Neural cell (in vitro differentiated cells): ENCODE measurements around a stretch of chr12.

DNA sequence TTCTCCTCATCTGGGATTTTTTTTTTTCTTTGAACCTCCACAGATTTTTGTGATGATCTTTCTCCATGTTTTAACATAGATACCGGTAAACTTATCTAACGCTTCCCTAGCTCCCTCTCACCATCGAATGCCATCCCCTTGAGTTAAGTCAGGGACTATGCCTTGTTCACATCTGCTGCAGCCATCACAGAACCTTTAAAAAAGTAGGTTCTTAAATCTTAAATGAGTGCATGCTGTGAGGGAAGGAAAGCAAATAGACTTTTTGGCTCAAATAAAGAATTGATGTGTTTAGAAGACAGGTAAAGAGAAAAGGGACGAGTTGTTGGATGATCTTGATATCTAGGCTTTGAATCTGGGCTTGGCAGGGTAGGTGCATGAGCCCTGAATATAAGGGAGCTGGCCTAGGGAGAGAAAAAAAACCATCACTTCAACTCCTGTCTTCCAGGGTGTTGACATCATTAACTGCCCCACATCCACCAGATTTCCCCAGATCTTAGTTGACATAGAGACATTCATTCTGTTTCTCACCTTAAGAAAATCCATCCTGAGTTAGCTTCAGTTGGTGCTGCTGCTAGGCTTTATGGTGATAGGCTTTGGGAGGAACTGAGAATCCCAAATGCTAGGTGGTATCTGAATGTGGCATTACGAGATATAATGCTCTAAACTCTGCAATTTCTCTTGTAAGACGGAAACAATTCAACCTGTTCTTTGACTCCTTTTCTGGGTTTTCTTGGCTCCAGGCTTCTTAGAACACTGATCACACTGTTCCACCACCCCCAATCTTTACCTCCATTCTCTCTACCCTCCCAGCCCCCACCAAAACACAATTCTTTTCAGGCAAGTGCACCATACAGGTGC is 25.0 kb downstream of the CRADD start:
- RAMPAGE, long total RNA = no peak

DNA sequence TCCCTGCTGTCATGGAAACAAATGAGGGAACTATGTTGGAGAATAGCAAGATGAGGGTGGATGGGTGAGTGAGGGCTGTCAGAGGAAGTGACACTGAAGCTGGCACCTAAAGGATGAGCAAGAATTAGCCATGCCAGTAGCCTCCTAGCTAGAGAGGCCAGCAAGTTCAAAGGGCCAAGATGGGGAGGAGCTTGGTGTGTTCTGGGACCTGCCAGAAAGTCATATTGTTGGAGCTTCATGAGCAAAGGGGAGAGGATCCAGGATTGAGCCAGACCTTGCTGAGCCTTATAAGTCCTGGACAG is 71.9 kb downstream of the CRADD start:
- RAMPAGE, long total RNA = no peak

- RAMPAGE, long total RNA = no peak
Measured at GRCh38 chr12:93760461-93761106, 83.4 kb downstream of the CRADD start.

GRCh38 chr12:93761292-93762494 is 84.5 kb downstream of the CRADD start:
- RAMPAGE, long total RNA = no peak

- RAMPAGE, long total RNA = no peak
Measured at GRCh38 chr12:93778210-93778518, 101.0 kb downstream of the CRADD start.

- RAMPAGE, long total RNA = no peak
Measured at GRCh38 chr12:94102051-94102660, 46.2 kb upstream of the PLXNC1 start.

DNA sequence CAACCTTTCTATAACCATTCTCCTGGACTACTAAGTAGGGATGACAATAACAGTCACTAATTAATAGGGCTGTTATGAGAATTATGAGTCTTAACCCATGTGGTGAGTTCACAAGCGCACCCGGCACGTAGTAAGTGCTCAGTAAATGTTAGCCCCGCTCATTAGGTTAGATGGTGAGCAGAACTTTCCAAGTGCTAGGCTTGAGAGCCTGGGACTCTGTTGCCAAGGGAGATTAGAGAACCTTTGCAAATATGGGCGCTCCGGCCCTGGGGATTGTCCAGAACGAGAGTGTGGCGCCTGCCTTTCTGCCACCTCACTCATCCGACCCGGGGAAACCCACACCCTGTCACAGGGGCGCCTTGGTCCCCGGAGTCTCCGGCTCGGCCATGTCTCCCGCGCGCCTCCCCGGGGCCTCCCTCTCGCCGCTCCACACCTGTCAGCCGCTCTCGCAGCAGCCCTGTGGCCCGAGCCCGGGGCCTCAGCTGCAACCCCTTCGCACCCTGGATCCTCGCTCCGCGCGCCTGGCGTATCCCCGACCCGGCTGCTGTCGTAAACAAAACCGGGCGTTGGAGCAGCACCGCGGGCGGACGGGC is 585 bp upstream of the PLXNC1 start:
- RAMPAGE, long total RNA = no peak

GRCh38 chr12:94282585-94283397 is 134.4 kb downstream of the PLXNC1 start:
- RAMPAGE, long total RNA = no peak

DNA sequence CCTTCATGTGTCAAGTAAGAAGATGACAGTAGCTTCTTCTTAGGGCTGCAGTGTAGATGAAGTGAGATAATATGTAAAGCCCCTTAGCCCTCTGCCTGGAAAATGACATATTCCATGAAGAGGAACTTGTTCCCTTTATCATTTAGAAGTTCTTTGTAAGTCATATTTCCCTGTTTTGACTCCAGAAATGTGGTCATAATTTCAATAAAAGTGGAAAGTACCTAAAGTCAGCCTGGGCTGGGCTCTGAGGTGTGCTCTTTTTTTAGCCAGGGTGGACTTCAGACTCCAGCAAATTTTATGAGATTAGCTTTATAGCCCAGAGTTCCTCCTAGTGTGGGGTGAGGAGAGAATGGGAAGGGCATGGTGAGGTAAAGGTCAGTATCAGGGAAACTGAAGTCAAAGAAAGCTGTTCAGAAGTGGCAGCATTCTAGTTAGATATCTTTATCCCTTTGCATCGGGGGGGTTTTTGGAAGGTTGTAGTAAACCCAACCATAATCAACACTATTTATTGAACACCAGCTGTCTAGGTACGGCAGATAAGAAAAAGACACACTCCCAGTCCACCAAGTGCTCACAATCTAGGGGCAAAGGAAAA is 92.5 kb downstream of the TMCC3 start:
- RAMPAGE, long total RNA = no peak

- RAMPAGE, long total RNA = no peak
Measured at GRCh38 chr12:94615001-94615807, 35.2 kb downstream of the TMCC3 start.

GRCh38 chr12:94717914-94718563 is 67.7 kb upstream of the TMCC3 start:
- RAMPAGE, long total RNA = no peak

DNA sequence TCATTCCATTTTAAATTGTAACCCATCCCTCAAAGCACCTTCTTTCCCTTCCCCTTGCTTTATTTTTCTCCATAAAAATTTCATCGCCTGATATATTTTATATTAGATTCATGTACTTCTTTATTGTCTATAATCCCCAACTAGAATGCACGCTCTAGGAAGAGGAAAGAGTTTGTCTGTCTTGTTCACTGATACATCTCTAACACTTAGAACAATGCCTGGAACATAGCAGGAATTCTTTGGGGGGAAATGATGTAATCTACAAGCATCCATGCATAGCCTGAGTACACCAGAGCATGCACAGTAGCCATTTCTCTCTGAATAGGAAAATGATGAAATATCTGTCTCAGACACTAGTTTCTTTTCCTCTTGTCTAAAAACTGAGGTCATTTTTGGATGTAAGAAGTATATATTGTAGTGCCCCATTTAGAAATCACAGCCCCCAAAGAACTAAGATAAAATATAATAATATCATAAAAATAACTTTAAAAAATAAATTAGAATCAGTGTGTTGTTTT is 155.4 kb upstream of the TMCC3 start:
- RAMPAGE, long total RNA = no peak

DNA sequence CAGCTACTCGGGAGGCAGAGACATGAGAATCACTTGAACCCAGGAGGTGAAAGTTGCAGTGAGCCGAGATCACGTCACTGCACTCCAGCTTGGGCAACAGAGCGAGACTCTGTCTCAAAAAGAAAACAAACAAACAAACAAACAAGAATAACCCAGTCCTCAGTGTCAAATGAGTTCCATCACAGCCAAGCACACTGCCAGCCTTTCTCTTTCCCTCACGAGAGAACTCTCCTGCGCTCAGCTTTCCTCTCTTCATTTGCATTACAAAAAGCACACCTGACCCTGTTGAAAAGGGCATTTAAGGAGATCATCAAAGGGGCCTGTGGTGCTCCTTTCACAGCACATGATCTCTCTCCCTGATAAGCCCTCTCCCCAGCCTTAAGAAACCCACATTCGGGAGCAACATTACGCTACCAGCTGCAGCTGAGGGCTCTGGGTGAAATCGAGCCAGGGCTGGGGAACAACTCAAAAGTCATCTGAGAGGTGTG is 165.5 kb upstream of the TMCC3 start:
- RAMPAGE, long total RNA = no peak

GRCh38 chr12:94818015-94818495 is 167.7 kb upstream of the TMCC3 start:
- RAMPAGE, long total RNA = no peak

DNA sequence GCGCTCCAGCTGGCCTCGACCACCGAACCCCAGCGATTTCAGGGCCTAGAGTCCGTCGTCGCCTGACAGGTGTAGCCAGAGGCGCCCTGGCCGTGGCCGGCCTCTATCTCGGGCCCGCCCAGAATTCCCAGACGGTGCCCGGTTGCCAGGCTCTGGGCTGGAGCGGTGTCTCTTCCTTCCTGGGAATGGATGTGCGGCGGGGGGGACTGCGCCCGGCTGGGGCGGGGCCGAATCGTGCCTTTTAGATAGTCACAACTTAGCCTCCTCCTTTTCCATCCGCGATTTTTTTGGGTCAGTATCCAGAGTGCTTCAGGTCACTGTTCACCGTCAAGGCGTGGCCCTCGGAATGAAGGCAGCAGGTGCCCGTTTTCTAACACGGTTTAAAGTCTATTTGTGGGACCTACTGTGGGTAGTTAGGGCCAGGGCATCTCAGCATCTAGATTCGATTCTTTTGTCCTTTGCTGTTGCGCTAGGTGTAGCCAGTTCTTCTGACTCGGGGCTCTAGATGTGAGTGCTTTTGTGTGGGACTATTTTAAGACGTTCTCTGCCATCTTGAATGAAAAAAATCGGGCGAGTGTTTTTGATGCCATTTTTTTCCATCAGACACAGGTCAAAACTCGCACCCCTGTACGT is 496 bp downstream of the VEZT start:
- RAMPAGE, long total RNA = no peak

- RAMPAGE, long total RNA = no peak
Measured at GRCh38 chr12:95472905-95473728, 835 bp upstream of the METAP2 start.

- RAMPAGE, long total RNA = no peak
Measured at GRCh38 chr12:95802544-95803421, 12.2 kb upstream of the NTN4 start.

DNA sequence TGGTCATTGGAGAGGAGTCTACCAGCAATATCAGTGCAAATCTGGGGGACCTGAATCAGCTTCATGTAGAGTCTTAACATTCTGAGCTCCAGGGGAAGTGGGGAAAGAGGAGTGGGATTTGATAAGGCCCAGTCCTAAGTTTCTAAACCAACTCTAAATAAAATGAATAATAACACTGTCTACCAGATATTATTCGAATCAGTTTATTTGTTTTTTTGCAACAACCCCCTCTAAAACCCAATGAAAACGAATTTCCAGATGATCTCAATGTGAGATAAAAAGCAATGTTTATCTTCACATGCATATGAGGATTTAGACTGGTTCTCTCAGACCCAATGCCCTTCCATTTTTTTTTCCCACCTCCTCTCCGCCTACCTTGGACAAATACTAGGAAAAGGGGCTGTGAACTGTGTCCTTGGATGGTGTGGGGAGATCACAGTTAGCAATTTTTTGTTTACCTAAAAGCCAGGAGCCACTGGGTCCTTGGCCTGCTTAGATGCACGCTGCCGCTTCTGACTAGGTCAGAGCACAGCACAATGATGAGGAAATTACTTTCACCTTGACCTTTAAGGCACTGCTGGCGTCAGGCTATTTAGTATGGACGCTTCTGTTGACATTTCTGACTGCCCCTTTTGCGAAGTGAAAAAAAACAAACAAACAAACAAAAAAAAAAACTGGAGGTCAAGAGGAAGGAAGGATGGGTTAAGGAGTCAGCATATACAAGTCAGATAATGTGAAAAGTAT is 2.0 kb downstream of the CCDC38 start:
- RAMPAGE, long total RNA = no peak

DNA sequence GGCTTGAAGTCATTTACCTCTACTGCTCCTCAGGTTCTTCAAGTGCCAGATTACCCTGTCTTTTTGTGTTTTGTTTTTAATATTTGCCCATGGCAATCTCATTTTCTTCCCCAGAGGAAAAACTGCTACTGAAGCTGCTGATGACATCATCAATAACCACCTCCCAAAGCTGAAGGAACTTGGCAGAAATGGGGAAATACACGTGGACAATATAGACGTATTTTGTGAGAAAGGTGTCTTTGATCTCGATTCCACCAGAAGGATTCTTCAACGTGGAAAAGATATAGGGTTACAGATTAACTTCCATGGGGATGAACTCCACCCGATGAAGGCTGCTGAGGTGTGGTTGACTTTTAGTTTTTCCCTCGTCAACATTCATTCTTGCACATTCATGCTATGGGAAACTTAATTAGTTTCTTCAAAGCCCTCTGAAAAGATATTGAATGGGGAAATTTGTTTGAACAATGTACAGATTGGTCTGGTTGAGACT is 17.2 kb downstream of the AMDHD1 start:
- RAMPAGE, long total RNA = no peak

DNA sequence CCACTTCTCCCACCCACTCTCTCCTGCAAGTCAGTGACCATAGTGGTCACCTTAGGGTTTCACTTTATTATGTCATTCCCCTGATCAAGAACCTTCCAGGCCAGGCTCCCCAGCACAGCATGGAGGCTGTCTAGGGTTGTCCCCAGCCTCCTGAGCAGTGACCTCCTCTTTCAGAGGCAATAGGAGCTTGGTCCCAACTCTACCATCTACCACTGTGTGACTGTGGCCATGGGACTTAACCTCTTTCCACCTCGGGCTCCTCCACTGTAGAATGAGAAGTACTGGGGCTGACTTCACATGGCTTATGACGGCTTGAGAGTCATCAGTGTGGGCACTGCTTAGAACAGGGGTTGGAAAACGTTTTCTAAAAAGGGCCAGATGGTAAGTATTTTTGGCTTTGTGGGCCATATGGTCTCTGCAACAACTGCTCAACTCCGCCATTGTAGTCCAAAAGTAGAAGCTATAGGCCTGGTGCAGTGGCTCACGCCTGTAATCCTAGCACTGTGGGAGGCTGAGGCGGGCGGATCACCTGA is 69.1 kb upstream of the LTA4H start:
- RAMPAGE, long total RNA = no peak